Tibial artery (tissue), 1 donor: ENCODE data around the genes PNPLA4, CLDN34 and CLCN4.

GRCh38 chrX:4710470-4711263 is 997.2 kb upstream of the PRKX start:
- PRO-cap, result no peak

DNA sequence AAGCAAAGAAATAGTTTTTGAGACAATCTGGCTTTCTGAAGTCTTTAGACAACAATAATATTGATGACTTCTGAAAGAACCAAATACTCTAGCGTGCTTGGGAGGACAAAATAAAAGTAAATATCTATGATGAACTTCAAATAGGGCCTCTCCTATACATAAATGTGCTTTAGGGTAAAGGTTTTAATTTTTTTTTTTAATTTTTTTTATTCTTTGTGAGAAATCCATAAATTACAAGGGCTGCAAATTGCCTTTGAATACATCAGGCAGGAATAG is 418.7 kb downstream of the NLGN4X start:
- PRO-cap, result no peak

DNA sequence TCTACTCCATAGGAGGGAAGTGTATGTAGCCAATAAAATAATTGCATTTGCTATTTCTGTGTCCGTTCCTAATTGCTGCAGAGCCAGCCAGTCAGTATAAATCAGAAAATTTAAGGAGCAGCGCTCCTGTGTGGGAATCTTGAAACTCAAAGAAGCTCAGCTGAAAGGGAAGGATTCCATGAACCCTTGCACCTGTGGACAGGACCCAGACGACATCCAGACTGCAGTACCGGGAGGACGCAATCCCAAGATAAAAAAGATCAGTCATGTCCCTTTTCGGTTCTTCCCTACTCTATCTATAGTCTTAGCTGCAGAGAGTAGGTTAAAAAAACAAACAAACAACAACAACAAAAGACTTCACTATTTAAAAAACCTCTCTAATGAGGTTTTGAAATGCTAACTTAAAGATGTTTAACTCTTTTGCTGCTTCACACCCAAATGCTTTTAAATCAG is 216.0 kb upstream of the STS start:
- PRO-cap, result no peak

- PRO-cap, result no peak
These were observed 63.4 kb upstream of the STS start for GRCh38 chrX:7083976-7084605.

DNA sequence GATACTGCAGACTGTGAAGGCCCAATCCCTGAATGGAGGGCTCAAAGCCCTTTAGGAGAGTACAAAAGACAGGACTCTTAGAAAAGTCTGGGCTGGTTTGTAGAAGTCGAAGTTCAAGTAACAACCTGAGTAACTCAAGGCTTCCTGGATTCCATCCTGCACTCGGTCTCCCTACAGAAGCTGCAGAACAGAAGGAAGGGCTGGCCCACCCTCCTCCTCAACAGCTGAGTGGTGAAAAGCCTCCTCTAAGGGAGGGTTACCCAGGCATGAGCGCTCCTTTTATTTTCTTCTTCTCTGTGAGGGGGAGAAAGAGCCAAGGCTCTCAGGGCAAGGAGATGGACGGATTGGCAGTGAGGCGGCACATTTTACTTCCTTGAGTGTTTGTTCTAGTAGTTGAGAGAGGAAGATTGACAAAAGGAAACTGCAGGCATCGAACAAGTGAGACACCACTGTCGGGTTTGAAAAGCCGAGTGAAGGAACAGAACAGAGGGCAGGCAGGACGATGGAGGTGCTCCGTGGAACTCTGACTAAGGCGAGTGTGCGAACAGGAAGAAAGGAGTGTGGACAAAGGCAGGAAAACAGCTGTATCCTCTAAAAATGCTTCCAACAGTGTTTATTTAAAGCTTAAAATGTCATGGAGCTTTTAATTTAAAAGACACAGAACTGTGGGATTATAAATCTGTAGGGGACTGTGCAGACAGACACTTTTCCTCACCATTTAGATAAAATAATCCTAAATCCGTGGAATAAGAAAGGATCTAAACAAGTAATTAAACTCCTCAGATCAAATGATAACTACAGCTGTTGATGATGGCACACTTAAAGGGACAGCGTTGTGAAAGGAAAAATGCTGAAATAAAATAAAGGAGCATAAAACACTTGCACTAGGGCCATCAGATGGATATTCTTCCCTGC is 38.3 kb upstream of the STS start:
- PRO-cap, result no peak

DNA sequence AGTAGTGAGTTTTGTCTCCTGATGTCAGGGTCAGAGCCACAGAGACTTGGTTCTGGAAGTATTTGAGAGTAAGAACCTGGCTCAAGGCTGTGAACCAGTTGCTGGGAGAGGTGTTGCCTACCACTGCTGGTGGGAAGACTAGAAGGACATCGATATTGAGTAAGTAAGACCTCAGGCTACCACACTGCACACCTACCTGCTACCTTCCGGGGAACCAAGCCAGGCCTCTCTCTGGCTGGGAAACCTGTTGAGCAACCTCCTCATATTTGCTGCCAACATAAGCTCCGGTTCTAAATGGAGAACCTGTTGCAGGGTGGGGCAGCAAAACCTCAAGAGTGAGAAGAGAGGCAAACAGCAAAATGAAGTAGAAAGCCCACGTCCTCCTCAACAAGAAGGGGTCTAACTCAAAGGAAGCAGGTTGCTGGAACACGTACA is 104.2 kb upstream of the PUDP start:
- PRO-cap, result no peak

- PRO-cap, result bidirectional peak, plus-strand start at chrX:7927530, minus-strand start at chrX:7927384
These were observed at the start of gene PNPLA4 for GRCh38 chrX:7926740-7928101. Gene PNPLA4, minus strand, starts transcription at chrX:7927413.

GRCh38 chrX:8465214-8465732 is 643 bp downstream of the VCX3B start:
- PRO-cap, result no peak

DNA sequence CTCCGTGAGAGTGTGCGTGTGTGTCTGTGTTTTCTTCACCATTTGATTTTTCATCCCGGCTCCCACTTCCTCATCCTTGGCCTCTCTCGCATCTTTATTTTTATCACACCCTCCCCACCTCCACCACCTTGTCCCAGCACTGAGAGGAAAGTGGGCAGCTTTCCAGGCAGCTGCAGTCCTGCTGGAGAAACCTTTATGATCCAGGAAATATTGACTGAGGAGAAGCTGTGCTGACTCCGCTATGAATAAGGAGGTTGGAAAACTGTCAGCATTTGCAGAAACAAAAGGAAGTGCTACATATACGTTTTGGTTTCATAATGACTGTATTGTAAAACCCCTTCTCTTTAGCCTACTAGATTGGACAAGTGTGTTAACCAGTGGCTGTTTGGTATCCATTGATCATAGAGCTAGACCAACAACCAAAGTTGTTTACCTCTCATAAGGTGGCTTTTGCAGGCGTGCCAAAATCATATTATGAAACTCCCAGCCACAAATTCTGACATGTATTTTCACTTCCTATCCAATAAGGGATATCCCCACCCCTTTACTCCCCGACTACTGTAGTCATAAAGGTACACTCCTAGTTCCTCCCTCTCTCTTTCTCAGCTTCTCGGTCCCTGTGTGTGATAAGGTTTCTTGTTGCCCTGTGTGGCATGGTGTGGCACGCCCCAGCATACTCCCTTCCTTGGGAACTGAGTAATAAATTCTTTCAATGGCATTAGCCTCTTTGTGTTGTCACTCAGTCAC is 88.4 kb downstream of the GPR143 start:
- PRO-cap, result no peak

DNA sequence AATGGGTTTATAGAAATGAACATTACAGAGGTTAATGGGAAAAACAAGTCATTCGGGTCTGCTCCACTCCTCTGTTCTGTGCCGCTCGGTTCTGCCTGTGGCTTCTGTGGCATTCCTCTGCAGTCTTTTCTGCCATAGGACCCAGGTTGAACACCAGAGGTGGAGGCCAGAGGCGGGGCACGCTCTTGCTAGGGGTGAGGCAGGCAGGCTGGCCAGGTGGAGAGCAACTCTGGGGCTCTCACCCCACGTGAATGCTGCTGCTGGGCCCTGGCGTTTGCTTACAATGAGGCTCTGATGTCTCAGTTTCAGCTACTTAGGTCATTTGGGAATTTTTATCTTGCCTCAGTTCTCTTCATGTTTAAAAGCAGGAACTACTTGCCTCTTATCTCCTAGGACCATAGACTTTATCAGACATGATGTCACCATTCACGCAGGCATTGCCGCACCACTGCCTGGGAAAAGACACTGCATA is 84.6 kb upstream of the CLDN34 start:
- PRO-cap, result no peak

- PRO-cap, result no peak
These were observed 69.2 kb upstream of the CLDN34 start for GRCh38 chrX:9897739-9898486.

- PRO-cap, result no peak
These were observed at the start of gene CLDN34 for GRCh38 chrX:9966924-9967445. Gene CLDN34, plus strand, starts transcription at chrX:9967358.

DNA sequence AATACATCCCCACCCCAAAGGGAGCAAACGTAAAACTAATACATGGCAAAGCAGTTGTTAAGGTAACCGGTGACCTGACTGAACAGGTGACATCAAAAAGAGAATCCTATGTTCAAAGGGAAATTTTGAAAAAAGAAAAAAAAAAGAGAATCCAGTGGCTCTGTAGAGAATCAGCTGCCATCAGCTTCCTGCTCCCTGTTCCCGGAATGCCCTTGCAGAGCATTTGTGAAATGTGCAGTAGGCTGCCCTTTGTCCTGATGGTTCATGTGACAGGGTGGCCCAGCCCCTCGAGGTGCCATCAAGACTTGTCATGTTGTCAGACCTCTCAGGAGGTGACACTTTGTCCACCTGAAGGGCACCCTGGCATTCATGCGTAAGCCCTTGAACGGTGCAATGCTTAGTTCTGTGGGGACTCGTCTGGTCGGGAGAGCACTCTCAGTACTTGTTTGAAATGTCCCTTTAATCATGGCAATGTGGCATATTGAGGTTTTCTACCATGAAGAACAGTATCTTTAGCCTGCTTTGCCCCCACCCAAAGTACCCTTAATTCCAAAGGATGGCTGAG is 71.4 kb downstream of the CLDN34 start:
- PRO-cap, result no peak

- PRO-cap, result no peak
These were observed 34.4 kb upstream of the CLCN4 start for GRCh38 chrX:10122349-10122857.

- PRO-cap, result no peak
These were observed at the start of gene CLCN4 for GRCh38 chrX:10156348-10157489. Gene CLCN4, plus strand, starts transcription at chrX:10156975.

GRCh38 chrX:10677318-10677827 is 57.0 kb upstream of the MID1 start:
- PRO-cap, result no peak

GRCh38 chrX:11316051-11316718 is 23.0 kb downstream of the AMELX start:
- PRO-cap, result no peak

DNA sequence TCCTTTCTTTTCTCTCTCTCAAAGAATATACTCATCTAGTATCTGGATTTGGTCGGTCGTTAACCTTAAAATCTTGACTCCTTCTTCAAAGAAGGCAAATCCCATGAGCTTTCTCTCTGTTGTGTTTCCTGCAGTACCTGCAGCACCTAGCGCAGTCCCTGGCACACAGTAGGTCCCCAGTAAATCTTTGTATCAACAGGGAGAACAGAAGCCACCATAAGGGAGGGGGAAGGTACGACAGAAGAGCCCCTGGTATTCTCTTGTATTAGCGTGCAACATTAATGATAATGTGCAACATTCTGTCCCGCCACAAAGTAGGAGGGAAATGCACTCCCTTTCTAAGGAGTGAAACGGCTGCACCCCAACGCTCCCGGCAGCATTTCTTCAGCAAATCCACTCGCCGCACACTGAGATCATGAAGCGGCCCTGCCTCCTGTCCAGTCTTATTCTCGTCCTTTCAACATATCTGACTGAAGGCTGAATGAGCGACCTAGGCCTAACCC is 133.6 kb downstream of the AMELX start:
- PRO-cap, result no peak

- PRO-cap, result unidirectional peak, minus-strand start at chrX:12079306
These were observed 59.2 kb upstream of the FRMPD4 start for GRCh38 chrX:12079169-12079412.

- PRO-cap, result no peak
These were observed 18.7 kb upstream of the PRPS2 start for GRCh38 chrX:12772446-12772949.